HCT116 (cell line): ENCODE measurements around a stretch of chr12.

DNA sequence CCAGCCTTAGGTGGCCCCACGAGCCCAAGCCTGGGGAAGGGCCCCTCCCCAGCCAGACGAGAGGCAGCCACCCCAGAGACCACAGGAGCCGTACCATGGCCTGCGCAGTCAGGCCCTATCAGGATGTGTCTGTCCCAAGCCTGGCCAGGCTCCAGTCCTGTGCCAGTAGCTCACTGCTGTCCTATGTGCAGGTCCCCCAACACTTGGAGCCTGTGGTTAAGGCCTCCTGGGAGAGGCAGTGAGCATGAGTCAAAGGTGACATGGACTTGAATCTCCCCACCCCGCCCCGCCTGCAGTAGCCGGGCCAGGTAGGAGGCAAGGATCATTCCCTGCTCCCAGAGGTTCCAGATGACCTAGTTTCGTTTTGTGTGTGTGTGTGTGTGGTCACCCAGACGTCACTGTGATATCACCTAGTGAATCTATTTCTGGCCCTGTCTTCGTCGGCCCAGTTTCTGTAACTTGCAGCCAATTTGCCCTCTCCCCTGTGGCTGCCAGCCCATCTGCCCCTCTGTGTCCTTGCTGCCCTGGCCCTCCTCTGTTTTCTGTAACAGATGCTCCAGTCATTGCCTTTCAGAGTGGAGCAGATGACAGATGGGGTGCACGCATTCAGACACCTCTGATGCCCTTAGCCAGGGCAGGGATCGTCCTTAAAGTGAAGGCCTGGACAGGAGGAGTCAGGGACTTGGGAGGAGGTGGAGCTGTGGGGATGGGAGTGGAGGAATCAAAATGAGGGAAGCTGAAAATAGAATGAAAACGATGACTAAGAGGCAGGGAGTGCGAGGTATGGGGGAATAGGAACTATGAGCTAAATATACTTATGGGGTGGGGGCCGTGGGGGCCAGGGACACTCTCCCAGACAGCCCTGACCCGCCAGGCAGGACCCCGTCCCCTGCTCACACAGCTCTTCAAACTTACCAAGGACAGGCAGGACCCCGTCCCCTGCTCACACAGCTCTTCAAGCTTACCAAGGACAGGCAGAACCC is 37.4 kb downstream of the SLC6A12 start:
- RRBS, result no CpG with 5 or more reads among the region's 19 CpGs

- RRBS, result no CpG with 5 or more reads among the region's 23 CpGs
Observed at GRCh38 chr12:461381-462164, 1.8 kb downstream of the B4GALNT3 start.

GRCh38 chr12:571447-572474 is 91.5 kb downstream of the NINJ2 start:
- RRBS, result no CpG with 5 or more reads among the region's 25 CpGs

DNA sequence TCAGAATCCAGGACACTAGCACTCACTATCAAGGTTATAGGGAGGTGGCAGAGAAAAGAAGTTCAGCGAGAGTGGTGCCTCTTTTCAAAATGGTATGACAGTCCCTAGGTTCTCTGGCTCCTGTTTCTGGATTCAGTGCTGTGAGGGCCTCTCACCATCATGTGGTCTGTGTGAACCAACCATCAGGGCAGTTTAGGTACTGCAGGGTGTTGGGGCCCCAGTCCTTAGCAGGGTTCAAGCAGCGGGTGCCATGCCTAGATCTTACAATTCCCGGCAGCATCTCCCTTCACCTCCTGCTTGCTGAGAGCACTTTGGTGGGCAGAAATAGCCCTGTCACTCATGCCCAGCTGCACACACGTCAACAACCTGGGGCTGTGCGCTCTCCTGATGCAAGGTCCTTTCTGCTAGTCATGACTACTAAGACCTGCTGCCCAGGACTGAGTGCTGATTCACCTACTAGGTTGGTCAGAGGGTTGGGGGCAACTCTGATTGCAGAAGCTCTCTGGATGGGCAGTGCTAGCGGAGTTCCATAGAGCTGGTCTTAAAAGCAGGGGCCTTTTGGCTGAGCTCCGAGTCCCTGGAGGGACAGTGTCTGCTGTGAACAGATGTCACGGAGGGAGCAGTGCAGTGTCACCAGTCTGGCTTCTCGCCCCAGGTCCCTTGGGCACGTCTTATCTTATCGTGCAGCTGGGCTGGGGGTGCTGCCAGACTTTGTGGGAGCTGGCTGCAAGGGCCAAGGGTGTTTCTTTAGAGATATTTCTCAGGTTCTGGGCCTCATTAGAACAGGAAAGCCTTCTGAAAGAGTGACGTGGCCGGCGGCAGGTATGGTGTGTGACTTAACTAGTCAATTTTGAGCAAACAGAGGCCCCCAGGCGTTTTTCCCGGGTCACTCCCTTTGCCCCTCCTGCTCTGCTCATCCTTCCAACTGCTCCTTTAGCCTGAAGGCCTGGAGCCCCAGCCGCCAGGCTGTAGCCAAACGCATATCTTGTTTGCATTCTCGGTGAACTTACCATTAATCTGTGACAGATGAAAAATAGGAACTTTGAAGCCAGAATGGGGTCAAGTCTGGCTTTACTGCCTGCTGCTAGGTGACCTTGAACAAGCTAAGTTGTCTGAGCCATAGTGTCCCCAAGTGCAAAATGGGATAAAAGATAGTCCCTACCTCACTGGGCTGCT is 71.8 kb downstream of the NINJ2 start:
- RRBS, result 64% methylated on average over 2 of the region's 19 CpGs

- RRBS, result no CpG with 5 or more reads among the region's 20 CpGs
Observed at GRCh38 chr12:617191-618143, 45.8 kb downstream of the NINJ2 start.

- RRBS, result no CpG with 5 or more reads among the region's 4 CpGs
Observed at GRCh38 chr12:862008-862563, 87.4 kb downstream of the RAD52 start.

GRCh38 chr12:909601-910256 is 39.8 kb downstream of the RAD52 start:
- RRBS, result no CpG with 5 or more reads among the region's 4 CpGs

DNA sequence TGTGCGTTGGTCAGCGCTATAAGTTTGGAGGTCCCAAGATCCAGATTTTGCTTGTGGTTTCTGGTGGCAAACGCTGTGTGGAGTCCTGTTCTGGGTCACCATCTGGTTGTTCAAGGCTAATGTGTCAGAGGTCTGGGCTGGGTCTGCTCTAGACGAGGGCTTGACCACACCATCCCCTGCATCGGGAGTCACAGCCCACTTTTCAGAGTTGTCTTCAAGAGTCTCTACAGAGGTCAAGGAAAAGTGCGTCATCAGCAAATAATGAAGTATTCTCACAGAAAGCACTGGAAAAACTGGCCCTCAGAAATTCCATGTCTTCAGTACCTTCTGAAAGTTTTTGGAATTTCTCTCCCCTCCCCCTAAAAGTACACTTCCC is 35.6 kb downstream of the RAD52 start:
- RRBS, result no CpG with 5 or more reads among the region's 6 CpGs

- RRBS, result no CpG with 5 or more reads among the region's 19 CpGs
Observed at GRCh38 chr12:1027763-1028773, 37.0 kb downstream of the ERC1 start.

- RRBS, result no CpG with 5 or more reads among the region's 6 CpGs
Observed at GRCh38 chr12:1124716-1125251, 133.8 kb downstream of the ERC1 start.

DNA sequence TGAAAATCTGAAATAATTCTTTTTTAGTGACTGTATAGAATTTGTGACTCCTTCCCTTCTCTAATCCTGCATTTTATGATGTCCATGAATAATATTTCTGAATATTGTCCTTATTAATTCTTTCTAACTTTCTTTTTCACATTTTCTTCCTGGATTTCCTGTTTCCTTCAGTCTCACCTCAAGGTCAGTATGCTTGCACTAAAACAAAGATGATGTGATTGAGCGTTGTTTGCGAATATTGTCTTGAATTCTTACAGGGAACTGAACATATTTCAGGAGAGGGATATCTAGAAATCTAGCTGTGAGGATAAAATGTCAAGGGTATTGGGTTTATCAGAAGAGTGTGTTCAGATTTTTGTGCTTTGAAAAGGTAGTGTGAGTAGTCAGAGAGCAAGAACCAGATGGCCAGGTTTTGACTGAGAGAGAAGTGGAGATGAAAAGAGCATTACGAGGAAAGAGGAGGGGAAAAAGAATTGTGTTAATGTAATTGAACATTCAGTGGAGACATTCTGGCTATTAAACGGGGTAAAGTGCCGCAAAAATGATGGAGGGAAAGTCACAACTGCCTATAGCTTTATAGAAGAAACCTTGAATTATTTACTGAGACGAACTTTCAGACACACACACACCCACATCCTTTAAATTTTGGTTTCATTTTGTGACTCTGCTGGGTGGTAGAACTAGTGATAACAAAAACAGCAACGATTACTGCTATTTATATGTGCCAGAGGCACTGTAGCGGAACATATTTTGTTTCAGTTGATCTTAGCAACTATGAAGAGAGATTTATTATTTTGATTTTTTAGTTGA is 213.5 kb downstream of the ERC1 start:
- RRBS, result no CpG with 5 or more reads among the region's 8 CpGs

DNA sequence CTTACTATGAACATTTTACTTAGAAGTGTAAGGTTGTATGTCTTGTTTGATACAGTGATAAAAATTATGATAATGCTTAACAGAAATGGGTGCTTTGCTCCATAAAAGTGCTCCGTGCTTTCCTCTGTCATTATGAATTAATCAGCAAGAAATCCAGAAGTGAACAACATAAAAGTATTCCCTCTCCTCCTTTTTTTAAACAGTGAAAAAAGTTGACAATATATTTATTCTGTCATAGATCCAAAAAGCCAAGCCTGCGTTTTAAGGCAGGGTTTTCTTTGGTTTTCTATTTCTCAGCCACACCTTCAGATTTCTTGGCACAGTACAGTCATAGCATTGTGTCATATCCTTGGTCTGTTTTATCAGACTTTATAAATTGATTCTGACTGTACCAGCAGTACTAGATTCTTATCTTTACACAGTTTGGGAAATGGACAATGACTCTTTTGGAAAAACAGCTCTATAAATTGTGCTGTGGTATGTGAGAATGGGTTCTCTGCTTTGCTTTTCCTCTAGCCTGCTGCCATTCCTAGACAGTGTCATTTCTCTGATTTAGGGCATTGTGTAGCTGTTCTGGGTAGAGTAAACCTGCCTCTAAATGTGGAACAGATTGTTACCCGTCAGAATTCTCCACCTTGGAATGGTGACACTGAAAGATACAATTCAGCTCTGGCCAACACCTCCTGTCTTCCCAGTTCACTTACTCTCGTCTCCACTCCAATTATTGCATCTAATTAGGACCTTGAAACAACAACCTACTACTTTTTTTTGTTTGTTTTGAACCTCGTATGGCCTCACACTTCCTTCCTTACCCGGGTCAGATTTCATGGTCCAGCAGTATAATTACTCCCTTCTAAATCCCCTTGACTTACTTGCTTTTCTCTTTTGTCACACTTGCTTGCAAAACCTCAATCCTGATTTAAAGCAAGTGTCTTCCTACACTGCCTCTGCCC is 226.2 kb downstream of the ERC1 start:
- RRBS, result no CpG with 5 or more reads among the region's 6 CpGs

GRCh38 chr12:1347999-1348269 is 246.4 kb downstream of the FBXL14 start:
- RRBS, result no CpG with 5 or more reads among the region's 3 CpGs

- RRBS, result no CpG with 5 or more reads among the region's 2 CpGs
Observed at GRCh38 chr12:1384907-1385123, 209.6 kb downstream of the FBXL14 start.

GRCh38 chr12:1629542-1630645 is 863 bp downstream of the WNT5B start:
- RRBS, result 3% methylated on average over 39 of the region's 74 CpGs

GRCh38 chr12:1921961-1922448 is 3.6 kb upstream of the CACNA2D4 start:
- RRBS, result no CpG with 5 or more reads among the region's 29 CpGs

GRCh38 chr12:1933193-1933763 is 14.8 kb upstream of the CACNA2D4 start:
- RRBS, result no CpG with 5 or more reads among the region's 15 CpGs

- RRBS, result no CpG with 5 or more reads among the region's 2 CpGs
Observed at GRCh38 chr12:1993826-1994656, 10.2 kb downstream of the DCP1B start.

DNA sequence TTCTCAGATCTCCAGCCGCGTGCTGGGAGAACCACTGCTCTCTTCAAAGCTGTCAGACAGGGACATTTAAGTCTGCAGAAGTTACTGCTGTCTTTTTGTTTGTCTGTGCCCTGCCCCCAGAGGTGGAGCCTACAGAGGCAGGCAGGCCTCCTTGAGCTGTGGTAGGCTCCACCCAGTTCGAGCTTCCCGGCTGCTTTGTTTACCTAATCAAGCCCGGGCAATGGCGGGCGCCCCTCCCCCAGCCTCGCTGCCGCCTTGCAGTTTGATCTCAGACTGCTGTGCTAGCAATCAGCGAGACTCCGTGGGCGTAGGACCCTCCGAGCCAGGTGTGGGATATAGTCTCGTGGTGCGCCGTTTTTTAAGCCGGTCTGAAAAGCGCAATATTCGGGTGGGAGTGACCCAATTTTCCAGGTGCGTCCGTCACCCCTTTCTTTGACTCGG is 82.9 kb downstream of the CACNA1C start:
- RRBS, result no CpG with 5 or more reads among the region's 22 CpGs